Left lobe of liver (tissue), 1 donor: ENCODE measurements around a stretch of chr4.

DNA sequence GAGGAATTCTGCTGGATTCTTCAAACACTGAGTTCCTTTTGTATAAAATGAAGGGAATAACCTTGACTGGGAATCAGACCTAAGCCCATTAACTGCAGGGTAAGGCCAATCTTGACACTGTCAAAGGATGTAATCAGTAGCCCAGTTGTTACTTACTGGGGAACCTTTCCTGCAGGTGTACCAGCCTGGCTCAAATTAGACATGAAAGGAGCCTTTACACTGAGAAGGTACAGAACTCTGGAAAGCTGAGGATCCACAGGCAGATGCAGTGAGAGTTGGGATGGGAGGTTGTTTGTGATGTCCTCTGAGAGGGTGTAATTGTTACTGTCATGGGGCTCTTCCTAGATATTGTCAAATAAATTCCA is 19.6 kb downstream of the ZNF595 start:
- PRO-cap, result no peak

- PRO-cap, result no peak
These were observed 1.1 kb downstream of the ZNF141 start for GRCh38 chr4:338726-339069.

DNA sequence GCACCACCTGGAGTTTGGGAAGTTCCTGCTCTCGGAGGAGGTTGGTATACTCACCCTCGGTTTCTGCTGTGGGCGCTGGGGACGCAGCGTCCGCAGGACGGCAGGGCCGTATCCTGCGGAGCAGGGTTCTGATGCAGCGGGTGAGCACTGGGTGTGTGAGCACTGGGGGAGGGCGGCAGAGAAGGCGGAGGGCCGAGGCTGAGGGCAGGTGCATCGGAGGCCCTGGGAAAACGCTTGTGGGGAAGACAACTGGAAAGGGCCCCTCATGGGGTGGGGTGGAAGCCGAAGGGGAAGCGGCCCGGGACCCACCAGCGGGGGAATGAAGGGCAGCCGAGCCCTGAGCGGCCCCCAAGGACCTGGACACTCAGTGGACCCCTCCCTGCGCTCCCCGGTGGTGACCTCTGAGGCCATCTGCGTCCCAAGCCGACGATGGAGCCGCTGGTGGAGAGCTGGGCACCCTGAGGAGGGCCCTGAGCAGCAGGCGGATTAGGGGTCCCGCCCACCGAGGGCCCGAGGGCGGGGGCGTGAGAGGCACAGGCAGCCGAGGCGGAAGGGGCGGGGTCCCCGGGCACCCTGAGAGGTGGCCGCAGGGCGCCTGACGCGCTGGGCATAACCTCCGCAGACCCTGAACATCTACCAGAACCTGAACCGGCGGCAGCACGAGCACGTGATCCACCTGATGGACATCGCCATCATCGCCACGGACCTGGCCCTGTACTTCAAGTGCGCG is 10.8 kb downstream of the ATP5ME start:
- PRO-cap, result no peak

DNA sequence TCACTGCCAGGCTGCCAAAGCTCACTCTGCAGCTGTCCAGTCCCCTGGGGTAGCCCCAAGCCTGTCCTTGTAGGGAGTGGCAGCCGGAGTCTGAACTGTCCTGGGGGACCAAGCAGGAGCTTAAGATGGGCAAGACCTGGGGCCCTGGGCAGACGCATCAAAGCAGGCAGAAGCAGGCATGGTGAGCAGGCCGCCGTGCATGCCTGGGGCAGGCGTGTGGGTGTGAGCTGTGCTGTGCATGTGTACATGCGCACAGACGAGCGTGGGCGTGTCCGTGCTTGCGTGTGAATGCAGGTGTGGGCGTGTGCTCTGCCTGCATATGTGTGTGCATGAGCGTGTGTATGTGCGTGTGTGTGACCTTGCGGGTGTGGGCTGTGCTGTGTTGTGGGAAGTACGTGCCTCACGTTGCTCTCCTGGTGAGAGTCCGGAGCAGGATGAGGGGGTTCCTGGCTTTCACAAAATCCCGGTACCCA is 3.5 kb downstream of the MYL5 start:
- PRO-cap, result no peak

DNA sequence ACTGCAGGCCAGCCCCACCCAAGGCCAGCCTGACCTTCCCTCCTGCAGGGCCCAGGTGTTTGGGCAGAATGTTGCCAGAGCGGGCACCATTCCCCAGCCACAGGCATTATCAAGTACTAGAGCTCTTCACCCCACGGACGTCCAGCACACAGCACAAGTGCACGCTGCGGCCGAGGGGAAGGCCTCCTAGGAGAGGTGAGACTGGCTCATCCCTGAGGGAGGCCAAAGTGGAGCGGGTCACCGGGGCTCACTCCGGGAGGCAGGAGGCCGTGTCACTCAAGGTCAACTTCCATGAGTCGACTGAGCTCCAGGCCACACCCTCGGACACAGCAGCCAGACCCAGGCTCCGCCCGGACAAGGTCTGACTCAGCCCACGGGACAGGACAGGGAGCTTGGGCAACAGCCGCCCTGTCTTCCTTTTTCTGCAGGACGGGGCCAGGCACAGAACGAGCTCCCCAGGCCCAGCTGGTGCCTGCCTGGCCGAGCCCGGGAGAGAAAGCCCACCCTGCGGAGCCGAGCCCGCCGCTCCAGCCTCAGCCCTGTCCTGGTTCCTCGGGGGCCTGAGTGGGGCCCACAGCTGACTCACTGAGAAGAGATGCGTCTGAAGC is 1.8 kb downstream of the SLC49A3 start:
- PRO-cap, result unidirectional peak, plus-strand start at position 364 of the sequence; unidirectional peak, plus-strand start at position 418 of the sequence

DNA sequence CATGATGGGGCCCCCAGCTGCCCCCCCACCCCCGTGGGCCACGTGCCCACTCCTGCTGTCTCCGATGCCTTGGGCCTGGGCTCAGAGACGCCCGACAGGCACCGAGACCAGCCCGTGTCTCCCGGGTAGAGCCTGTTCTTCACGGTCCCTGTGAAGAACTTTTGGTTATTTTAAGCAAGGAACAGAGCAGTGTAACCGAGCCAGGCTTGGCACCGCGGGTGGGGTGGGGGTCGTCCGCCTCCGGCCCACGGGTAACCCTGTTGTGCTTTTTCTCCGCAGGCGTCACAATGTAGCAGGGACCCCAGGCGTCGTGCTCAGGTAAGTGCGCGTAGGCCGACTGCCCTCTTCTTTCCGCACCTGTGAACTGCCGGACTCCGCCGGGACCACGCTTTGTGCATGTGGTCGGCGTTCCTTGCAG is 24.7 kb downstream of the PCGF3 start:
- PRO-cap, result no peak

DNA sequence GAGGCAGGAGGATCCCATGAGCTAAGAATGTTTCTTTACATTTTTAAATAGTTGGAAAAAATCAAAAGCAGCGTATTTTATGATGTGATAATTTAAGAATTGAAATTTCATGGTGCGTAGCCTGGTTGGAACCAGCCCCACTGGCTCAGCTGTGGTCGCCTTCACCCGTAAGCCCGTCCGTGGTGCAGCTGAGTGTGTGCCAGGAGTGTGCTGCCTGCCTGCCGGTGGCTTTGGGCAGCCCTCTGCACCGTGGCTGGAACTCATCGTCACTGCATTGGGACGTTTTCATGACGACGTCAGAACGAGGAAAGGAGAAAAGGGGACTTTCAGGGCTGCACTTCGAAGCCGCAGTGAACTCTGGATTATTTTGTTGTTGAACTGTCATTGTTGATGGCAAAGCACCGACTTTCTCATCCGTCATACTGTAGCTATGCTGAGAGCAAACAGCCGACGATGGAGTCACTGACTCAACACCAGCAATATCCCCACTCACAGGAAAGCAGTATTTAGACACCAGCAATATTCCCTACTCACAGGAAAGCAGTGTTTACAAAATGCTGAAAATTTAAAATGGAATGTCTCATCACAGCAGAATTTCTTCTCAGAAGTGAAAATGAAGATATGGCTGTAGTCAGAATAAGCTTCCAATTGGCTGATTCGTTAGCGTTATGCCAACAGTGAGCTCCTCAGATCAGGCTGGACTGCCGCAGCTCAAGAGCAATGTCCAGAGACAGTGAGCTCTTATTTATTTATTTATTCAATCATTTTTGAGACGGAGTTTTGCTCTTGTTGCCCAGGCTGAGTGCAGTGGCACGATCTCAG is 35.2 kb downstream of the PCGF3 start:
- PRO-cap, result no peak

- PRO-cap, result no peak
These were observed 46.7 kb downstream of the PCGF3 start for GRCh38 chr4:752150-752829.

- PRO-cap, result no peak
These were observed 59.4 kb downstream of the CPLX1 start for GRCh38 chr4:766533-766987.

- PRO-cap, result no peak
These were observed 40.2 kb downstream of the CPLX1 start for GRCh38 chr4:785653-786228.

GRCh38 chr4:786229-787427 is 39.3 kb downstream of the CPLX1 start:
- PRO-cap, result no peak

GRCh38 chr4:788960-789554 is 36.9 kb downstream of the CPLX1 start:
- PRO-cap, result bidirectional peak, plus-strand start at chr4:789211, minus-strand start at chr4:789094

GRCh38 chr4:915641-916013 is 16.5 kb downstream of the GAK start:
- PRO-cap, result no peak

- PRO-cap, result no peak
These were observed 9.3 kb downstream of the GAK start for GRCh38 chr4:922715-923248.

DNA sequence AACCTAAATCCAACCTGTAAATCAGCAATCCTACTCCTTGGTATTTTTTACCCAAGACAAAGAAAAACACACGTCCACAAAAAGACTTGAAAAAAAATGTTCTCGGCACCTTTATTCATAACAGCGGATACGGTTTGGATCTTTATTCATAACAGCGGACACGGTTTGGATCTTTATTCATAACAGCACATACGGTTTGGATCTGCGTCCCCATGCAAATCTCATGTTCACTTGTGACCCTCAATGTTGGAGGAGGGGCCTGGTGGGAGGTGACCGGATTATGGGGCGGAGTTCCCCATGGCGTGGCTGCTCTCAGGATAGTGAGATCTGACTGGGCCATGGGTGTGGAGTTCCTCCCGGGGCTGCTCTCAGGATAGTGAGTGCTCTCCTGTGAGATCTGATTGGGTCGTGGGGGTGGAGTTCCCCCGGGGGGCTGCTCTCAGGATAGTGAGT is 7.7 kb downstream of the GAK start:
- PRO-cap, result no peak

DNA sequence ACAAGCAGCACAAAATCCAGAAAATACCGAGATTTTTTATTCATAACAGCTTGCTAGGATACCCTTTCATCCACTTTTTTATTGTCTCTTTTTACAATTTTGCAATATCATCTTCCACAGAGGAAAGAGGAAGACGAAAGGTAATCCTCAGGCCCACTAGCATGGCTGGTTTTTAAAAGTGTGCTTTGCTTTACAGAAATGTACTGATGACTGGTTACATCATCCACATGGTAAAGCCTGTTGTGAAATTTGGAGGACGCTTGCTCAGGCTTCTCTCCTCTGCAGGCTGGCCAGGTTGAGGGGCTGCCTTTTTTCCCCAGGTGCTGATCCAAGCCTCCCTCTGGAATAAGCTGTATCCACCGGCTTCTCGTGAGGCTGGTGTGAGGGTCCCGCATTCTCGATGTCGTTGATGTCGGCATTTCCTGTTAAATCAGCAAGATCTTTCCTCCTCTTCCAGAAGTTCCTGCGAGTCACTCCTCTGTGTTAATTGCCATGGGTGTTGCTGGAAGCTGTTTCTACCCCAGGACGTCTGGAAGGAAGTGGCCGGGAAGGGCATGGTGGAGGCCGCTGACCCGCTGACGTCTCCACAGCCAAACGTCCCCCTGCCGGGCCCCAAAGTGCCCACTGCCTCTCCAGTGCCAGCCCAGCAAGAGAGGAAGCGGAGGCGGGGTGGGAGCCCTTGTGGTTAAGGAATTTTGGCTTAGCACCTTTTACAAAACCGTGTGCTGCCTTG is 5.8 kb upstream of the DGKQ start:
- PRO-cap, result no peak

DNA sequence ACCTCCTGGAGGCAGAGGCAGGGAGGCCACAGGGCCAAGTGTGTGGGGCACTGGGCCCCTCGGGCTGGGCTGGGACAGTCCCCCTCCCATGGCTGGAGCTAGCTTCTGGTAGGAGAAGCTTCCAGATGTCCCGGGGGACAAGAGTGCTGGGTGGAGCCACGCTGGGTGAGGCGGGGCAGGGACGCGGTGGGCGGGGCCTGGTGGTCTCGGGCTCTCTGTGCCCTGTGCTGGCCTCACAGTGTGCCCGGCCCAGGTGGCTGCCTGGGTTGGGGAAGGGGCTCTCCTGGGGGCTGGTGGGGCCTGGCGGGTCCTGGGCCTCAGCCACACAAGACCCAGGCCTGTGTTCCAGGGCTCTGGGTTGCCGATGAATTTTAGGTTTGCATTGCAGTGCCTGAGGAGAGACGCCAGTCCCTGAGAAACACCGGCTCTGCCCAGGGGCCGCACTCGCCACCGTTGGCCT is 18.8 kb downstream of the FGFRL1 start:
- PRO-cap, result no peak

GRCh38 chr4:1085588-1086258 is 27.6 kb downstream of the RNF212 start:
- PRO-cap, result no peak

GRCh38 chr4:1184292-1184710 is 11.9 kb upstream of the SPON2 start:
- PRO-cap, result no peak

DNA sequence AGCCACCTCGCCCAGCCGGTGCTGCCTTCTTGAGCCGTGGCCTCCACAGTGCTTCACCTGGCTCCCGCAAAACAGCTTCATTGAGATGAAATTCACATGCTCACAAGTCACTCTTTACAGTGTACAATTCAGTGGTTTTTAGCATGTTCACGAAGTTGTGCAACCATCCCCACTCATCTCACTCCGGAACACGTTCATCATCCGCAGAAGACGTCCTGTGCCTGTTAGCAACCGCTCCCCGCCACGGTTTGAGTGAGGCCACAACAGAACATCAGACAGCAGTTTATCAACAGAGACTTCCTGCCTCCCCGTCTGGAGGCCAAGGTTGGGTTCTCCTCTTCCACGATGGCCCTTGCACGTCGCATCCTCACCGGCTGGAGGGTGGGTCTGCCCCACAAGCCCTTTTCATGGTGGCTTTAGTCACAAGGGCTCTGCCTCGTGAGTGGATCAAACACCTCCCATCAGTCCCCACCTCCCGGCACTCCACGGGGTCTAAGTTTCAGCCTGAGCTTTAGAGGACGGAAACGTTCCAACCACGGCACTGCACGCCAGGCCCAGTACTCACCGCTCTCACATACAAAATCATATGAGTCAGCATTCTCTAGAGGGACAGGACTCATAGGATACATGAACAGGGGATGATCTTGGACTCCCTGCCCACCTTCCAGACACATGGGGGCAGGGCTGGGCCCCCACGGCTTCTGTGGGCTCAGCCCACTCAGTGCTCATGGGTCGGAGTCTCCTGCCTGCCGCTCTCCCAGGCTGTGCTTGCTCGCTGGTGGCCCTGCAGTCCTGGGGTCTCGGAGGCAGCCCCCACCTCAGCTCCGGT is 29.7 kb upstream of the SPON2 start:
- PRO-cap, result no peak